ENCODE data around the gene PROB1.

DNA sequence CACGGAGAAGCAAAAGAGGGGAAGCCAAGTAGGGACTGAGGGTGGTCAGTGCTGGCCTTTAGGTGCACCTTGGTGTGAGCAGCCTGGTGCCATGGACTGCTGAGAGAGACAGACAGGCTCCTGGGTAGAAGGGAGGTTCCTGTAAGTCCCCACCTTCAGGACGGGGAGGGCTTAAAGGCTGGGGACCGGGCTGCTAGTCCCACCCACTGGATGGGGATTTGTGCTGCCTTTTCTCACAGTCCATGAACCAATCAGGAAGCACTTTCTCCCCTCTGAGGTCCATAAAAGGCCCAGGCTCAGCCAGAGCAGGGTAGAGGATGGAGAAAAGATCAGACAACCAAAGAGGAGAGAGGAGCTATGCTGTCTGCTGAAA, 15.3 kb downstream of the CDC25C start:
- PRO-cap, 2 experiments, result no peak in any of the 2 experiments

GRCh38 chr5:138354319-138354824, 1.9 kb downstream of the KDM3B start:
- PRO-cap, 2 experiments, result no peak in any of the 2 experiments

DNA sequence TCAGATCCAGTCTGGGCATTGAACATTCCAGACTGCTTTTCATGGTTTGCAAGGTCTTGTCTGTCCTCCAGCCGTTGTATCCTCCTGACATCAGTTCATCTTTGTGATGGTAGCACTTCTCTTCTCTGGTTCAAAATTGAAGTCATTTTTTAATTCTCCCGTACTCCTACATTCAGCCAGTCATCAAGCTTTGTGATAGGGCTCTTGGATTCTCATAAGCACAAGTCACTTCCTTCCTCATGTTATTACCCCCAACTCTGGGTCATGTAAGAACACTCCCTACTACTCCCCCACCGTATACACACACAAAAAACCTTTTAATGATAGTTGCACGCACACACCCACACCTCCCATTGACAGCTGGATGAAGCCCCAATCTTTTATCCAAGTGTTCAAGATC, 16.7 kb downstream of the KDM3B start:
- PRO-cap, 2 experiments, result no peak in any of the 2 experiments

DNA sequence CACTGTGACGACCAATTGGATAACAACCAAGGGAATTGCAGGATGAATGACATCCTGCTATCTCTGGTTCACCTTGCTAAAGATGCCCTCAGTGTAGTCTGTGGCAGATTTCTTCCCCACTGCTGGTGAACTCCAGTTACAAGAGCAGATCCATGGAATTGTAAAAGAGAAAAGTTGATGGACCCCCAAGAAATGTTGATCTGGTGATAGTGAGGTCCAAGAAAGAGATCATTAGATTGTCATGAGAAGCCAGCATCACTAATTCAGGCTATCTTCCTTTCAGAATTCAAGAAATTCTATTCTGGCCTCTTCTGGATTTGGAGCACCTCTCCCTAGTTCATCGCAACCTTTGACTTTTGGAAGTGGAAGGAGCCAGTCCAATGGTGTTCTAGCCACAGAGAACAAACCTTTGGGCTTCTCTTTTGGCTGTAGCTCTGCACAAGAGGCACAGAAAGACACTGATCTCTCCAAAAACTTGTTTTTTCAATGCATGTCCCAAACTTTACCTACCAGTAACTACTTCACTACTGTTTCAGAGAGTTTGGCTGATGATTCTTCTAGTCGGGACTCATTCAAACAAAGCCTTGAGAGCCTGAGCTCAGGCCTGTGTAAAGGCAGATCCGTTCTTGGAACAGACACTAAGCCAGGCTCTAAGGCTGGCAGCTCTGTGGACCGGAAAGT, 38.4 kb downstream of the KDM3B start:
- PRO-cap, 2 experiments, result no peak in any of the 2 experiments

DNA sequence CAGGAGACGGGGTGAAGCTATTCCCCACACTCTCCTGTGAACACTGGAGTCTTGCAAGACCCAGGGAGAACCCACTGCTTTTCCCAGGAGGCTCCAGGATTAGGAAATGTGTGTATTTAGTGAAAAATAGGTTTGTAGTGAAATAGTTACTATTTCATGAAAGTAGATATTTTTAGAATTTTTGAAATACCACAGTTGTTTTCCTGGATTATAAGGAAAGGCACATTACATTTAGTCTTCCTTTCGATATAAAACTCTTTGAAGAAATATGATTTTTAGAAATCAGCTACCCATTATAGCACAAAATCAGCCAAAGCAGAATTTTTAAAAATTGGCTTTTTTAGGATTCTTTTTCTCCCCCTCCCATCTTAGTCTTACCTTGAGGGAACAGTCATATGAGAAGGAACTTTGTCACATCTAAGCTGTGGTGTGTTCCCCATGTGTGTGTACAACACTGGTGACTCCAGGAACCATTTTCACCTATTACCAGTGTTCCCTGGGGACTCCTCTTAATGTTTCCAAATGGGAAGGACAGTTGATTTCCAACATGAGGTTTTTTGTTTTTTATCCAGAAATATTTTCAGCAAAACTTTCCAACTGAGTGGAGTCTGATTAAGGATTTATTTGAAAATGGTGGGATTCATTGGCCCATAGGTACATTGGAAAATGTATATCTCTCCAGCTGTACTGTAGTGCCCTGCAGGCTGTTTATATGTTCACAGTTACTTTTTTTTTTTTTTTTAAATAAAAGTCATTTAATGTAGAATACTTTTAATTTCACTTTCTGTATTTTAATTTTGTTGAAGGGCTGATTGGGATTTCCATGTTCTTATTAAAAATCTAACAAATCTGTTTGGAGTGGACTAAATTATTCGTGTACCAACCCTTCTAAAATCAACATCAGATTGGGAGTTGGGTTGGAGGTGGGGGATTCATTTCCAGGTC, 2.4 kb upstream of the REEP2 start:
- PRO-cap, 2 experiments, result no peak in any of the 2 experiments

DNA sequence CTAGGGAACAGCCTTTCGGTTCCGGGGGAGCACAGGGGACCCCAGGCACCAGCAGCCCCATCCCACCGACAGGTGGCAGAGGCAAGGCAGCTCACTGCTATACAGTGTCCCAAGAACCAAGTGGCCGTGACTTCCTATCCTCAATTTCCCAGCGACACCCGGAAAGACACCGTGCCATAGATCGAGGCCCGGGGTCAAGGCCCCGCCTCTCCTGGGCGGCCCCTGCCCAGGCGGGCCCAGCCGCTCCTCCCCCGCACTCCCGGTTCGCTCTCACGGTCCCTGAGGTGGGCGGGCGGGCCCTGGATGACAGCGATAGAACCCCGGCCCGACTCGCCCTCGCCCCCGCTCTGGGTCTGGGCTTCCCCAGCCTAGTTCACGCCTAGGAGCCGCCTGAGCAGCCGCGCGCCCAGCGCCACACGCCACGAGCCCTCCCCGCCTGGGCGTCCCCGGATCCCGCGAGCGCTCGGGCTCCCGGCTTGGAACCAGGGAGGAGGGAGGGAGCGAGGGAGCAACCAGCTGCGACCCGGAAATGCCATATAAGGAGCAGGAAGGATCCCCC, 671 bp upstream of the EGR1 start:
- PRO-cap, 2 experiments, result peak in 2 of 2 experiments; most common plus-strand start position 273 of the sequence (in 2); most common minus-strand start position 150 of the sequence (in 2)

- PRO-cap, 2 experiments, result no peak in any of the 2 experiments
Observed at GRCh38 chr5:138469083-138469213, 3.7 kb downstream of the EGR1 start.

GRCh38 chr5:138491368-138492466, 26.4 kb downstream of the EGR1 start:
- PRO-cap, 2 experiments, result peak in 2 of 2 experiments; most common plus-strand start chr5:138492306 (in 2); most common minus-strand start chr5:138492037 (in 1)

DNA sequence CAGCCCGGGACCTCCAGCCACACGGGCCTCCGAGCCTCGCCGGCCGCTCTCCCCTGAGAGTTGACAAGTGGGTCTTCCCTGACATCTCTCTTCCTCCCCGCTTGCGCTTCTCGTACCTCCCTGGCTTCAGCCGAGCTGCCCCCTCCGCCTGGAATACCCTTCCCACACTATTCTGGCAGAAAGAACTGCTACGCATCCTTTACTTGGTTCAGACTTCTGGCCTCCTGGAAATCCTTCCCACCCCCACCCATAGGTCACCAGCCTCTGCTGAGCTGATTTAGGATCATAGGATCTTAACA, 27.1 kb downstream of the EGR1 start:
- PRO-cap, 2 experiments, result no peak in any of the 2 experiments

GRCh38 chr5:138501844-138502854, 36.9 kb downstream of the EGR1 start:
- PRO-cap, 2 experiments, result no peak in any of the 2 experiments

DNA sequence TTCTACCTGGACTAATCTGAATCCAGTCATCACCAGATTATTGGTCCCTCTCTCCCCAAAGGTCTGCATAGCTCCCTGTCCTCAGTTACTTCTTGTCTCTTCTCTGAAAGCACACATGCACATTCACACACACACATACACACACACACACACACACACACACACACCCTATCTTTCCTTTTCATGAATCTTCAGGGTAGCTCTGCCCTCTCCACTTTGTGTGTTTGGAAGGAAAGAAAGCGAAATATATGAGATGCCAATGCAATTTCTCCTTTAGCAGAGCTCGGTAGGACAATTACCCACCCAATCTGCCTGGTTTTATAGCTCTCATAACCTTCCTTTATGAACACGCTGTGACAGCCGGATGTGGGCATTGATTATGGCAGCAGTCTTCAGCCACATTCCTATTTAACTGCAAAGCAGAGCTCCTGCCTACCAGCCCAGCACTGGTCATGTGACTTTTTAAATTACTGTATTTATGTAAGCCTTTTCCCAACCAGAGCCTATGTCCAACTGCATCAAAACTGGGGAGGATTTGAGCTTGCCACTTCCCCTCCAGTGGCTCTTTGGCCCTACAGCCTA, 21.0 kb upstream of the MATR3 start:
- PRO-cap, 2 experiments, result no peak in any of the 2 experiments

DNA sequence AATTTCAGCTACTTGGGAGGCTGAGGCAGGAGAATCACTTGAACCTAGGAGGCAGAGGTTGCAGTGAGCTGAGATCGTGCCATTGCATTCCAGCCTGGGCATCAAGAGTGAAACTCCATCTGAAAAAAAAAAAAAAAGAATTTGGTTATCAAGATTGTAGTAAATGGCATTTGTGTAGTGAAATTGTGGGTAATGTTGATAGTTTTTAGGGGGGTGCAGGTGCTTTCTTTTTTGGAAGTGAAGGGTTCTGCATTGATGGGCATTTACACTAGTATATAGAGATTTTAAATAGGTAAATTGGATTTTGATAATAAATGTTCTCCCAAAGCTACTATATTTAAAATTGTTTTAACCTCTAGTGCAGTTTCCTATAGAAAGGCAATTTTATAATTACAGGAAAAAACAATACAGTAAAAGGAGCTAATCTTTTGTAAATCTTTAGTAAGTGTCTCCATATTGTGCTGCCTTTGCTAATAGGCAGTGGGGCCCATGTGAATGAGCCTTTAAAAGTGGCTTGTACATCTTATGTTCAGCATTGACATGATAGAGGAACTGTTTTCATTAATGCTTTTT, 10.9 kb downstream of the MATR3 start:
- PRO-cap, 2 experiments, result no peak in any of the 2 experiments

- PRO-cap, 2 experiments, result no peak in any of the 2 experiments
Observed at GRCh38 chr5:139321670-139322094, 20.0 kb upstream of the PAIP2 start.

GRCh38 chr5:139330246-139330776, 11.3 kb upstream of the PAIP2 start:
- PRO-cap, 2 experiments, result no peak in any of the 2 experiments

GRCh38 chr5:139363263-139363648, 19.8 kb downstream of the SLC23A1 start:
- PRO-cap, 2 experiments, result no peak in any of the 2 experiments

- PRO-cap, 2 experiments, result no peak in any of the 2 experiments
Observed at GRCh38 chr5:139392119-139392914, 2.6 kb downstream of the PROB1 start.

DNA sequence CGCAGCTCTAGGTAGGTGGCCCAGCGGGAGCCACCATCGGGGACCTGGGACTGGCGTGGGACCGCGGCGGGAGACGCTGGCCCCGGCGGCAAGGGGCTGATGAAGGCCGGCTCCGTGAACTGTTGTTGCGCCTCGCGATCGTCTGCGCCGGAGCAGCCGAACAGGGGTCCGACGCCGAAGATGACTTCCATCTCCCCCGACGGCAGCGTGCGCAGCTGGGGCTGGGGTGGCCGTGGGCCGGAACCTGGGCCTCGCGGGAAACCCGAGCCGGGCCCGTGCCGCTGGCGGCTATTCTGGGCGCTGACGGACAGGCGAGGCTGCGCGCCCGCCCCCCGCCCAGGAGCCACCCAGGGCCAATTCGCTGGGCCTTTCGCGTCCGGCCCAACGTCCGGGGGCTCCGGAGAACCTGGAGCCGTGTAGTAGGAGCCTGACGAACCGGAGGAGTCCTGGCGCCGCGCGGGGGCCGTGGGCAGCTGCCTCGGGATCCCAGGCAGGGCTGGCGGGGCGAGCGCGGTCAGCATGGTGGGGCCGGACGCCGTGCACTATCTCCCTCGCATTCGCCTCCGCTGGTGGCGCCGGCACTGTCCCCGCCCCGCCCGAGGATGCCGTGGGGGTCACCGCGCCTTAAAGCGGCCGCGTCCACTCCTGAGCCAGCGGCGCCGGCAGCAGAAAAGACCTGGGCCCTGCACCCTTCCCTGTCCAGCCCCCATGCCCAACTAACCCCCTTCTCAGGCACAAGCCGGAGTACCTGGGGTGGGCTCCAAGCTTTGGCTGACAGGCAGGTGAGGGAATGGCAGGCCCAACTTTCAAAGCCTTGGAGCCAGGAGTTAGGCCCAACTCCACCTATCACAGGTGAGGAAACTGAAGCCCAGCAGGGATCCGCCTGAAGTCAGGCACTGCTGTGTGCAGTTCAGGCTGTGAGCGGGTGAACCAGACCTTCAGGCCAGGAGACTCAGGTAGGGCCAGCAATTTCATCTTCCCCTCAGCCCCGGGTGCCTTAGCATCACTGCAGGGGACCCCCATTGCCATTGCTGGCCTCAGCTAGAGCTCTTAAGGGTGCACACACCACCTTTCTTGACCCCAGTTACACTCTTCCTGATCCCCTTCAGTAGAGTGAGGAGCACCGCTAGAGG, at the start of gene PROB1:
Gene PROB1 (minus strand): TSS at position 544 of the 1,133 bp plus-strand sequence.
- PRO-cap, 2 experiments, result no peak in any of the 2 experiments

GRCh38 chr5:139418769-139419122, 14.9 kb upstream of the SPATA24 start:
- PRO-cap, 2 experiments, result no peak in any of the 2 experiments

GRCh38 chr5:139448383-139448985, 9.2 kb upstream of the DNAJC18 start:
- PRO-cap, 2 experiments, result no peak in any of the 2 experiments

DNA sequence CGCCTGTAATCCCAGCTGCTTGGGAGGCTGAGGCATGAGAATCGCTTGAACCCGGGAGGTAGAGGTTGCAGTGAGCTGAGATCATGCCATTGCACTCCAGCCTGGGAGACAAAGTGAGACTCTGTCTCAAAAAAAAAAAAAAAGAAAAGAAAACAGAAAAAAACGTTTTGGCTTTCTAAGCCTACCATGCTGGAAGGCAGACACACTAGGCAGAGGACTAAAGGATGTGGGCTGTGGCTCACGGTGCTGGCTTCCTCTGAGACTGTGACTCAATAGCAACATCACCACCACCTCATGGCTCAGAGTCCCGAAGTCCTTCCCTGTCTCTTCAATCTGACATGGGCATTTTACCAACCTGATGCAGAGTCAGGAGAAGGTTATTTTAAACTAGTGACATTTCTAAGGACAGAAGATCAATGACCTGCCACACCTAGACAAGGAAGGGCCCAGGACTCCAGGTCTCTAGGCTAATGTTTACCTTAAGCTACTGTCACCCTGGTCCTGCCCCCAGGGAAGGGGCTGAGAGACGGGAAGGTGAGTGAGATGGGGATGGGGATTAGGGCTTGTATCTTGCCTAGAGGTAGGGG, 3.7 kb downstream of the ECSCR start:
- PRO-cap, 2 experiments, result no peak in any of the 2 experiments

All from Metastatic Liver Carcinoma in the Lung (tissue), 2 donors.